Right atrium auricular region (tissue), 2 donors: ENCODE measurements around the gene ZBTB2.

DNA sequence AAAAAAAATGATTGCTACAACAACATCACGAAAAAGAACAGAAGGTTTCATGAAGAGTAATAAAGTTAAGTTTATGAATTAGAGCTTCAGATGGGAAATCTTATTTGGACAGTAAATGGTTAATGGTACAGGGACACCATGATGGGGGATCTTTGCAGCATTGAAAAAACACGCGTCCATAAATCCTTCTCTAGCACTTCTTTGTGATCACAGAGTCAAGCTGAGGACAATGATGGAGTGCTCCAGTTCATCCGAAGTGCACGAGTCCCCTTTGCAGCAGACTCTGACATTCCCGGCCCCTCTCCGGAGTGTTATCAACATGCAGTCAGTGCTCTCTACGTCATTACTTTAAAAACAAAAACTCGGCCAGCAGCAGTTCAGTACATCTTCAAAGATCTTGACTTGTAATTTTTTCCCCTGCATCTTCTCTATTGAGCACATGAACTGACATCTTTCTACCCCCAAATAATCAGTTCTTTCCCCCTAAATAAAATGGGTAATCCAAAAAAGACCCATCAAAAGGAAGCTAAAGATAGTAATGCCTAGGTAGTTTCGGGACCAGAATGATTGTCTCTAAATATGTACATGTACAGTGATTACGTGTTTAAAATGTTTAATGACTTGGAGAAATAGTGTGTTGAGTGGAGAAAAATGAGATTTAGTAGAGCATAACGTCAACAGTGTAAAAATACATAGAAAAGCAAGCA, 185.4 kb upstream of the AKAP12 start:
- PRO-cap: bidirectional peak, plus-strand start at position 409 of the sequence, minus-strand start at position 285 of the sequence
- RAMPAGE, long total RNA, 2 experiments: no peak in any of the 2 experiments

- PRO-cap: no peak
- RAMPAGE, long total RNA, 2 experiments: no peak in any of the 2 experiments
Measured at GRCh38 chr6:151136554-151137068, 103.2 kb upstream of the AKAP12 start.

DNA sequence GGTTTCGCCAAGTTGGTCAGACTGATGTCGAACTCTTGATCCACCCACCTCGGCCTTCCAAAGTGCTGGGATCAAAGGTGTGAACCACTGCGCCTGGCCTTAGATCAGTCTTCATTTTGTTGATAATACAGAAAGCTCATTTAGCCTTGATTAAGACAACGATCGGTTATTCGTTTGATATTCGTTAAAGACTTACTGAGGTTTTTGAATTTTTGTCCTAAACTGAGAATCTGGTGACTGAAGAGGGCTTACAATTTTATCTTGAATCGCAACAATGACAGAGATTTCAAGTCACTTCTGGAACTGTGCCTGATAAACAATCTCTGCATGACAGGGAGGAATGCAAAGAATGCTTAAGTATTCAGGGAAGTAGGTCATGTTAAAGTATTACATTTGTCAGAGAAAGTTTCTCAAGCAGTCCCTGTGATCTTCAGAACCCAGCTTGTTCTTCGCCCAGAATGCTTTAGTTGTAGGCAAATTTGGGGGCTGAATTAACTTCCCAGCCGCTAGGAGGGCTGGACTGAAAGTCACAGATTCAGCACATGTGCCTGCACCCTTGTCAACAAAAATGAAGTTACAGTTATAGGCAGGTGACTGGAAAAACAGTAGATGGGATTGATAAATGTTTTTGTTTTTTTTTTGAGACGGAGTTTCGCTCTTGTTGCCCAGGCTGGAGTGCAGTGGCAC, 14.9 kb downstream of the AKAP12 start:
- PRO-cap: unidirectional peak, minus-strand start at position 465 of the sequence
- RAMPAGE, long total RNA, 2 experiments: no peak in any of the 2 experiments

DNA sequence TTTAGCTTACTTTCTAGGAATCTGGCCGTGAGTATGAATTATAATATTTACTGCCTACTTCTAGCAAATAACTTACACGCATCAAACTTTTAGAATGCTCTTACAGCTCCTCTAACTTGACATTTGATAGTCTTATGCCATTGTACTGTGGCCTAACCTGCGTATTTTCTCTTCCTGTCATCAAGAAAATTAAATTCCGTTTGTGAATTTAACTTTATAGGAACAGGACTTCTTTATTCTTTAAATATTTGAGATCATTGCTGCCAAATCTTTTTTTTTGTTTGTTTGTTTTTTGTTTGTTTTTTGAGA, 64.9 kb downstream of the ZBTB2 start:
- PRO-cap: unidirectional peak, minus-strand start at position 125 of the sequence
- RAMPAGE, long total RNA, 2 experiments: no peak in any of the 2 experiments

- PRO-cap: no peak
- RAMPAGE, long total RNA, 2 experiments: no peak in any of the 2 experiments
Measured at GRCh38 chr6:151351074-151352038, 40.0 kb downstream of the ZBTB2 start.

DNA sequence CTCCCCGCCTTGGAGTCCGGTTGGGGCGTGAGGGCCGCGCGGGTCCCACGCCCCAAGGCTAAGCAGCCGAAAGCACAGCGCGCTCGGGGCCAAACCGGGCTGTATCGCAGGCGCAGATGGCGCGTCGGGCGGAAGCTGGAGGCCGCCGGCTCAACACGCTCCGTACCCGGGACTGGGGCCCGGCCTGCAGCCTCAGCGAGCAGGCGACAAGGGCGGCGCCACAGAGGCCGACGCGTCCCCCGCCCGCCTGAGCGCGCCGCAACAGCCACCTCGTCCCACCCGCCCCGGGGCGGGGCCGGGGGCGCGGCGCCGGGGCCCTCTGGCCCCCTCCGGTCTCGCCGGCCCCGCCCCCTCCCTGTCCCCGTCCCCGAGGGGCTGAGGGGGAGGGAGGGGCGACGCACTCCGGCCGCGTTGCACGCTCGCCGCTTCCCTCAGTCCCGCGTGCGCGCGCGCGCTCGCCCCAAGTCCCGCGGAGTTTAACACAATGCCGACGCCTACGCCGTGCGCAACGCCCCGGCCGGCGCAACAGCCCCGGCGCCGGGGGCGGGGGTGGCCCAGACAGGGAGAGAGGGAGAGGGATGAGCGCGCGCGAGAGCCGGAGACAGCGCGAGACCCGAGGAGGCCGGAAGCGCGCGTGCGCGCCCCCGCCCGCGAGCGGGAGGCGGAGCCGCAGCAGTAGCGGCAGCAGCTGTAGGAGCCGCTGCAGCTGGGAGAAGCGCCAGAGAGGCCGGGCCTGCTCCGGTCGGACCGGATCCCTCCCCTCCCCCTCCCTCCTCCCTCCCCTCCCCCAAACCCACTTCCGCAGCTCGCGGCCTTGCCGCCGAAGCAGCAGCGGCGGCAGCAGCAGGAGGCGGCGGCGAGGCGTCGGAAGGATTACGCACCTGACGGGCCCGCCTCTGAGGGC, 1.1 kb downstream of the ZBTB2 start:
- PRO-cap: bidirectional peak, plus-strand start at position 675 of the sequence, minus-strand start at position 174 of the sequence
- RAMPAGE, long total RNA, 2 experiments: no peak in any of the 2 experiments

DNA sequence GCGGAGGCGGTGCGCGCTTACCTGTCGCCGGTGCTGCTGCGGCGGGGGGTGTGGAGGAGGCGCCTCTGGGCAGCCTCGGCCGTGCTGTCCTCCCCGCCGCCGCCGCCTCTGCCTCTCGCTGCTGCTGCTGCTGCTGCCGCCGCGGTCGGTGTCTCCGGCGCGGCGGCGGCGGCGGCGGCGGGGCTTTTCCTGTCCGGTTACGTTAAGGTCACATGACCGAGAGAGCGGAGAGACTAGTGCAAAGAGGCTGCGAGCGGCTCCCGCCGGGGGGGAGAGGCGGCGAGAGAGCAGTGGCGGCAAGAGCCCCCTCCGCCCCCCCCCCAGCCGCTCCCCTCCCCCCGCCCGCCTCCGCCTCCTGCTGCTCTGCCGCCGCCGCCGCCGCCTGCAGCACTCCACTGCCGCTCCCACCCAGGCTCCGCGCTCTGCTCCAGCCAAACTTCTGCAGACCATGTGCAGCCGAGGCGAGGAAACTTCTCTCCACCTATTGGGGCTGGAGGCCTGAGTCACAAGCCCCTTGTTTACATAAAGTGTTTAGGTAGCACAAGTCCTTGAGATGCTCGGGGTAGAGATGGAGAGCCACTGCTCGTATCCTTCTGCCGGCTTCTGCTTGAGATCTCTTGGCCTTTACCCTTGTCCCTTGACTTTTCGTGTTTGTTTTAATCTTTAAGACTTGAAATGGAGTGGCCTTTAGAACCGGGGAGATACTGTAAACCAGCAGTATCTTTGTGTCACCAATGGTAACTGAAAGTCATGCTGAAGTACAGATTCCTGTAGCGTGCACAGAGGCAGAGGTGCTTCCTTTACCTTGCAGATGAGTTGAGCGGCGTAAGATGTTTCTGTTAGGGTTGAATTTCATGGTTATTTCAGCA, at the start of gene ZBTB2:
Gene ZBTB2, minus strand, starts transcription at position 161 of the 869 bp plus-strand sequence.
- PRO-cap: bidirectional peak, plus-strand start at position 219 of the sequence, minus-strand start at position 204 of the sequence; bidirectional peak, plus-strand start at position 434 of the sequence, minus-strand start at position 397 of the sequence
- RAMPAGE, long total RNA, 2 experiments: start-site peak on the minus strand in 2 of 2 experiments, centred at positions 144 to 150 of the sequence, 21 to 91 reads per replicate

- PRO-cap: no peak
- RAMPAGE, long total RNA, 2 experiments: no peak in any of the 2 experiments
Measured at GRCh38 chr6:151445901-151446638, 5.9 kb downstream of the RMND1 start.

DNA sequence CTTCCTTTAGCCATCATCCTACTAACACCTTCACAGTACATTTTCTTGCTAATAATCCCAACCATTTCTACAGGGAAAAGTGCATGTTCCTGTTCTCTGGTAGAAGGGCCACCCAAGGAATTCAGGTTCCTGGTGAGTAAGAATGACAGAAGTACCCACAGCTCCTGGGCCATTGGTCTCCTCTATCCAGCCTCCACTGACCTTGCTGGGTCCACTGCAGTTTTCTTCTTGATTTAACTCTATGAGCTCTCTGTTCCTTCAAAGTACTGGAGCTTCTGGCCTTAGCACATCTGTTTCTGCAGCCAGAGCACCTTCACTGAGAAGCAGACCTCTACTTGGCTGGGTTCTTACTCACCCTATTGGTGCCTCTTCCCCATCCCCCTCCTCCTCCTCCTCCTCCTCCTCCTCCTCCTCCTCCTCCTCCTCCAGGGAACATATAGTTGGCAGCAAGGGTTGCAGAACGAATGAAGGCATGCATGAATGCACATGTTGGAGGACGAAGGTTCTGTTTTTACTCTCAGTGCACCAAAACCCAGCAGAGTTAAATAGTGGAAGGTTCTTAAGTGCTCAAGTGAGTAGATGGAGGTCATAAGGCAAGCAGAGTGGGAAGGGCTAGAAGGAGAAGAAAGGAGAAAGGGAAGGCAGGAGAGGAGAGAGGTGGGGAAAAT, 141.0 kb upstream of the ESR1 start:
- PRO-cap: no peak
- RAMPAGE, long total RNA, 2 experiments: no peak in any of the 2 experiments

GRCh38 chr6:151757374-151757936, 50.0 kb upstream of the ESR1 start:
- PRO-cap: no peak
- RAMPAGE, long total RNA, 2 experiments: no peak in any of the 2 experiments

DNA sequence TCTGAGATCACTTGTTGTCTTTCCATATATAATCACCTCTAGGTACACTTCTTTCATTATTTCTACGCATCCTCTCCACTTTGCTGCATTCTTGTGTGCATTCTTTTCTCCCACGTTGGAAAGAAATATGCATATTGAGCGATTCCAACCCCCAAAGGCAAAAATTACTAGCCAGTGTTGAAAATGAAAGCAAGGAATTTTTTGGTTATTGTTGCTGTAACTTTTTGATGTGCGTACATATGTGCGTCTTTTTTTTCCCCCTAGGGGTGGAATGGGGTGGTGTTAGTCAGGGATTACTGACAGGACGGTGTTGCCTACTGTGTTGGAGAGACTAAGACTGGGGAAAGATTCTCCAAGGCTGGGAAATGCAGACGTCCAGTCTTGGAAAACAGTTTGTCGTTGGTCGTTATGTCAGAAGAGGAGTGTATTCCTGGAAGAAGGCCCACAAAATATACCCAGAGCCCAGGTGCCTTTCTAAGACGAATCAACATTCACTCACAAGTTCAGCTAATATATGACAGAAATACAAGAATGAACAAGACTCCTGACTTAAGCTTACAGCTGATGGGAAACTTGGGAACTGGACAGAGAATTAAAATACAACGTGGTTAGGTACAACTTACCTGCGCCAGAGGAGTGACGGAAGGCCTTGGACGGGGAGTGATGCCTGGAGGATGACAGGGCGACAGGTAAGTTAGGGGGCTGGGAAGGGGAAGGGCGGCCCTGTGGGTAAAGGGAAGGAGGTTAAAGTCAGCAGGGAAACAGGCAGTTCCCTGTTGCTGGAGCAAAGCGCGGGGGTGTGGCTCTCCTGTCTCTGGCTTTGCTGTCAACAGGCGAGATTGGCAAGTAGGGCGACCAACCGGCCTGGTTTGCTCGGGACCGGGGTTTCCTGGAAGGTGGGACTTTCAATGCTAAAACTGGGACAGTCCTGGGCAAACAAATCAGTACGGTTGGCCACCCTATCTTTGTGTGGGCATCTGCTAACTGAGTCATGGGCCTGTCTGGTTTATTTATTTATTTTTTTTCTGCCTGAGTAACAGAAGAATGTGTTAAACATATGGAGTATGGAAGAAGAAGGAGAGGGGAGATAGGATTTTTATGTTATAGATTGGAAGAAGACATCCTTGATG, 43.9 kb upstream of the ESR1 start:
- PRO-cap: unidirectional peak, plus-strand start at position 344 of the sequence; bidirectional peak, plus-strand start at position 944 of the sequence, minus-strand start at position 752 of the sequence
- RAMPAGE, long total RNA, 2 experiments: no peak in any of the 2 experiments

DNA sequence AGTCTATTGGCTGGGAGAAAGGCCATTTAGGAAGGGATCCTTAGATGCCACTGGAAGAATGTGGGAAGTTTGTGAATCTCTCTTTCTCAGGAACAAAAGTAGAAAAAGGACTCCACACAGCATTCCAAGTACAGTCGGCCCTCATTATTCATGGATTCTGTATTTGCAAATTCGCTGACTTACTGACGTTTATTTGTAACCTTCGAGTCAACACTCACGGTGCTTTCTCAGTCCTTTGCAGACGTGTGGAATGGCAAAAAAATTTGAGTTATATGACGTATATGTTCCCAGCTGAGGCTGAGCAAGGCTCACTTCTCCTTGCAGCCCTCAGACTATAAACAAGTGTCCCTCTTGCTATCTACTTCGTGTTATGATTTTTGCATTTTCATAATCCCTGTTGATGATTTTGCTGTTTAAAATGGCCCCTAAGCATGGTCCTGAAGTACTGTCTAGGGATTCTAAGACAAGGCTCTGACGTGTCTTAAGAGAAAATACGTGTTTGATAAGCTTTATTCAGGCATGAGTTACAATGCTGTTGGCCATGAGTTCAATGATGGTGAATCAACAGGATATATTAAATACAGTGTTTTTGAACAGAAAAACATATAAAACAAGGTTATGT, 8.1 kb downstream of the ESR1 start:
- PRO-cap: no peak
- RAMPAGE, long total RNA, 2 experiments: no peak in any of the 2 experiments

DNA sequence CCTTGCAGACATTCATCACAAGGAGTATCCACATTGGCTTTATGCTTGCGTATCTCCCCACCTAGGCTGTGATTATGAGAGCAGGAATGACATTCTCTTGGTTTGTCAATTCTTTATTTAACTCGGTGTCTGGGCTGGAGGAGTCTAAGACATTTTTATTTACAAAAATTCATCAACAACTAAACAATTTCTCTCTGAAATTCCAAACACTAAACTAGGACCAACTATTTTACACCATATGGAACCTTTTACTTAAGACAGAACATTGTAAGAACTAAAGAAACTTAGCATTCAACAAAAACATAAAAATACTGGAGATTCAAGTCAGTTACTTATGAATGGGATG, 258.4 kb downstream of the SYNE1 start:
- PRO-cap: bidirectional peak, plus-strand start at position 116 of the sequence, minus-strand start at position 76 of the sequence
- RAMPAGE, long total RNA, 2 experiments: no peak in any of the 2 experiments

- PRO-cap: bidirectional peak, plus-strand start at chr6:152695932, minus-strand start at chr6:152695959
- RAMPAGE, long total RNA, 2 experiments: no peak in any of the 2 experiments
Measured at GRCh38 chr6:152695594-152696063, 2.1 kb upstream of the MYCT1 start.

DNA sequence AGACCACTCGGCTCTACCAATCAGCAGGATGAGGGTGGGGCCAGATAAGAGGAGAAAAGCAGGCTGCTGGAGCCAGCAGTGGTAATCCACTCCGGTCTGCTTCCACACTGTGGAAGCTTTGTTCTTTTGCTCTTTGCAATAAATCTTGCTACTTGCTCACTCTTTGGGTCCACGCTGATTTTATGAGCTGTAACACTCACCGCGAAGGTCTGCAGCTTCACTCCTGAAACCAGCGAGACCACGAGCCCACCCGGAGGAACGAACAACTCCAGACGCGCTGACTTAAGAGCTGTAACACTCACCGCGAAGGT, 3.2 kb upstream of the RGS17 start:
- PRO-cap: no peak
- RAMPAGE, long total RNA, 2 experiments: no peak in any of the 2 experiments

GRCh38 chr6:154246411-154247356, 109.9 kb downstream of the IPCEF1 start:
- PRO-cap: no peak
- RAMPAGE, long total RNA, 2 experiments: no peak in any of the 2 experiments

GRCh38 chr6:154250068-154250363, 106.6 kb downstream of the IPCEF1 start:
- PRO-cap: no peak
- RAMPAGE, long total RNA, 2 experiments: no peak in any of the 2 experiments

GRCh38 chr6:154474563-154475387, 35.7 kb downstream of the CNKSR3 start:
- PRO-cap: no peak
- RAMPAGE, long total RNA, 2 experiments: no peak in any of the 2 experiments

- PRO-cap: bidirectional peak, plus-strand start at chr6:154593359, minus-strand start at chr6:154593125
- RAMPAGE, long total RNA, 2 experiments: no peak in any of the 2 experiments
Measured at GRCh38 chr6:154592948-154593597, 82.6 kb upstream of the CNKSR3 start.

DNA sequence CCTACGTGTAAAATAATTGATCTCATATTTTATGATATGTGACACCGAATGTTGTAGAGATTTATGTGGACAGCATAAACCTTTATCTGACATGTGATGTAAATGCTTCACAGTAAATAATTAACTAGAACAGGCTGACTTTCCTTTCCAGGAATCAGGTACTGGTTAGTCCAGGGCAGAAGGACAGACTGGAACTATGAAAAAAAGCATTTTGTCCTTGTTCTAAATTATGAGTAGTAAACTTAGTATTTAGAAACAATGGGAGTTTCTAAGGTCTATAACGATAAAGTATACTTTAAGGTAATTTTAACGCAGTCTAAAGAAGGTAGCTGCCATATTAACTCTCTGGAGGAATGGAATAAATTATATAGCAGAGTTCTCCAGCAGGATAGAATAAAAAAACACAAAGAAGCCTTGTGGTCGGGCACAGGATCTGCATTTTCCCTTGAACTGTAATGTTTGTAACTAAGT, 238.6 kb upstream of the NOX3 start:
- PRO-cap: no peak
- RAMPAGE, long total RNA, 2 experiments: no peak in any of the 2 experiments